Placental epithelial cell (primary cell): Measurements from ENCODE around the genes SCYGR4 and SP140.

- CAGE, long polyA plus RNA = no peak
Observed at GRCh38 chr2:226725579-226725810, 74.1 kb downstream of the IRS1 start.

- CAGE, long polyA plus RNA = no peak
Observed at GRCh38 chr2:226732849-226733872, 66.5 kb downstream of the IRS1 start.

GRCh38 chr2:226767565-226768040 is 32.0 kb downstream of the IRS1 start:
- CAGE, long polyA plus RNA = no peak

DNA sequence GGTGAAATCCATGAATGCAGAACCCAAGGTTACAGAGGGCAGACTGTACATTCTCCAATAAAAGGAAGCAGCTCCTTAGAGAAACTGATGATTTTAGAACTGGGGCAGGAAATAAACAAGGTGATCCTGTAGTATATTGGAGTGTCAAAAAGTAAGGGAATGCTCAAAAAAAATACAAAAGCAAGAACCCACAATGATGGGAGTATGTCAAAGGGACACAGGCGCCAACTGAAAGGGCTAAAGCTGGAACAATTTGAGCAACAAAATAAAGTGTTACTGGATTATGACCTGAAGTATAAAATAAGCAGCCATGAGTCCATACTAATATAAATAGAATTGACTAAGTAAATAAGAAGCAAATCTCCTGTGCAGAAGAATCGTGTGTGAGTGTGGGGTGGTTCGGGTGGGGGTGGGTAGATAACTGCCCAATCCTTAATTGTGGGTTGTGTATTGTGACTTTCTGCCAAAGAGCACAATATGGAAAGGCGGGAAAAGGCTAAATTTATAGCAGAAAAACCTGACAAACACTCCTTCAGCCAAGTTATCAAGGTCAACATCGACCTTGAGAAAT is 23.6 kb downstream of the IRS1 start:
- CAGE, long polyA plus RNA = no peak

- CAGE, long polyA plus RNA = no peak
Observed at GRCh38 chr2:226793722-226793921, 6.0 kb downstream of the IRS1 start.

DNA sequence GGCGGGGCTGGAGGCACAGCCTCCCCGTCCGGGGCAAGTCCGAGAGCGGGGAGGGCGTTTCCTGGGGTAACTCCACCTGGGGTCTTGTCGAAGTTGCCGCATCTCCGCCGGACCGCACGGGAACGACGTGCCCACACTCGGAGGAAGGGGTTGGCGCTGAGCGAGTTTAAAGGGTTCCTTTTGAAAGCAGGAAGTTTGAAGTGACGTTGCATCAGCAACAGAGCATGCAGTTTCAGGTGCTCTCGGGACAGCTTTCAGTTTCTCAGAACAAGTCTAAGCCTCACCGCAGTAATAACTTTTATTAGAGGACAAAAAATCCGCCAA is 345 bp downstream of the RHBDD1 start:
- CAGE, long polyA plus RNA = no peak

GRCh38 chr2:227227901-227228677 is 63.7 kb downstream of the COL4A3 start:
- CAGE, long polyA plus RNA = no peak

DNA sequence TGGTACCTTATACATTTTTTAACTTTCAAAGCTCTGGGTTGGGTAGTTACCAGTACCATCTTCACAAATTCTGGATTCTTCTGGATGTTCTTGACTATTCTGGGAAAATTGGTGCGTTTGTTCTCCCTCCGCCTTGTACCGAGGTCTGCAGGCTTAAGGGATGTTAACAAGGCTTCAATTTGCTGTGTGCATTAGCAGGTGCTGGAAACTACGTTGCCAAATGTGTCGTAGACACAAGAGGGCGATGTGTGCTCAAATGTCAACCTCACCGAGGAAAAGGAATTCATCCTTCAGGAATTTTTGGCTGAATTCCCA is 18.2 kb upstream of the SCYGR1 start:
- CAGE, long polyA plus RNA = no peak

DNA sequence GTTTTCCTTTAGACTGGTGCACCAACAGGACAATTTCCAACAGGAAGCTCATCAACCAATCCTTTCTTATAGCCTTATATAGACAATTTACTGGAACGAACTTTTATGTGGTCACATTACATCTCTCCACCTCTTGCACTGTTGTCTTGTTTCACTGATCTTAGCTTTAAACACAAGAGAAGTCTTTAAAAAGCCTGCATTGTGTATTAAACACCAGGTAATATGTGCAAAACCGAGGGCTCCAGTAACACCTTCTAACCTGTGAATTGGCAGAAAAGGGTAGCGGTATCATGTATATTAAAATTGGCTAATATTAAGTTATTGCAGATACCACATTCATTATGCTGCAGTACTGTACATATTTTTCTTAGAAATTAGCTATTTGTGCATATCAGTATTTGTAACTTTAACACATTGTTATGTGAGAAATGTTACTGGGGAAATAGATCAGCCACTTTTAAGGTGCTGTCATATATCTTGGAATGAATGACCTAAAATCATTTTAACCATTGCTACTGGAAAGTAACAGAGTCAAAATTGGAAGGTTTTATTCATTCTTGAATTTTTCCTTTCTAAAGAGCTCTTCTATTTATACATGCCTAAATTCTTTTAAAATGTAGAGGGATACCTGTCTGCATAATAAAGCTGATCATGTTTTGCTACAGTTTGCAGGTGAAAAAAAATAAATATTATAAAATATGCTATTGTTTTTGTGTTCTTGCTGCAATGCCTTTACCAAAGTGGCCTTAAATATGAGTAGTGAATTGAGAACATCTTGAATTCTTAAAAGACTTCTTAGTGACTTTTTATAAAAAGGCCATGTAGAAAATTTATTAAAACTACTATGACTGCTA is 44.0 kb upstream of the SCYGR2 start:
- CAGE, long polyA plus RNA = no peak

GRCh38 chr2:227617298-227617696 is at the start of gene SCYGR4:
Gene SCYGR4 (plus strand): TSS chr2:227617498.
- CAGE, long polyA plus RNA = no peak

GRCh38 chr2:228466430-228466894 is 285.0 kb upstream of the SPHKAP start:
- CAGE, long polyA plus RNA = no peak

- CAGE, long polyA plus RNA = no peak
Observed at GRCh38 chr2:229067877-229068325, 203.2 kb downstream of the PID1 start.

DNA sequence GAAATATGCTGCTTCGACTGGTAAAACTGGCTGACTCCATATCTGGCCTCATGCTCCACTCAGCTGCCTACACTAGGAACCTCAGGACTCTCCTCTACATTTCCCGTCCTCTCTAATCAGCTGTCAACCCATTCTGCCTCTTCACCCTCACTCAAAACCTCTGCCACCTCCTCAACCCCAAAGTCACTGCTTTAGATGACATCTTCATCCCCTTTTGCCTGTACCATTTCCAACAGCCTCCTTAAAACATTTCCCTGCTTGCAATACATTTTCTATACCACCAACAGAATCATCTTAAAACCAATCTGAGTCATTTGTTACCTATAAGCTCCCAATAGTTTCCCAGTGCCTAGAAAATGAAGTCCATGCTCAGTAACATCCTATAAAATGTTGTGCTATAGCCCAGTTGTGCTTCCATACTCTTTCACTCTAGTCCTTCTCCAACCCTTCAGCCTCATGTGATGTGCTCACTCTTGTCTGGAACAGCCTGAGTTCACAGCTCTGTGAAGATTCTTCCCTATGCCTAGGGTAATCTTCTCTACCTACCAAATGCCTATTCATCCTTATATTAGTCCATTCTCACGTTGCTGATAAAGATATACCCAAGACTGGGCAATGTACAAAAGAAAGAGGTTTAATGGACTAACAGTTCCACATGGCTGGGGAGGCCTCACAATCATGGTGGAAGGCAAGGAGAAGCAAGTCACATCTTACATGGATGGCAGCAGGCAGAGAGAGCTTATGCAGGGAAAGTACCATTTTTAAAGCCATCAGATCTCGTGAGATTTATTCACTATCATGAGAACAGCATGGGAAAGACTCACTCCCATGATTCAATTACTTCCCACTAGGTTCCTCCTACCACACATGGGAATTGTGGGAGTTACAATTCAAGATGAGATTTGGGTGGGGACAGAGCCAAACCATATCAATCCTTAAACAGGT is 28.4 kb downstream of the PID1 start:
- CAGE, long polyA plus RNA = no peak

GRCh38 chr2:229266025-229266688 is 4.9 kb downstream of the PID1 start:
- CAGE, long polyA plus RNA = no peak

DNA sequence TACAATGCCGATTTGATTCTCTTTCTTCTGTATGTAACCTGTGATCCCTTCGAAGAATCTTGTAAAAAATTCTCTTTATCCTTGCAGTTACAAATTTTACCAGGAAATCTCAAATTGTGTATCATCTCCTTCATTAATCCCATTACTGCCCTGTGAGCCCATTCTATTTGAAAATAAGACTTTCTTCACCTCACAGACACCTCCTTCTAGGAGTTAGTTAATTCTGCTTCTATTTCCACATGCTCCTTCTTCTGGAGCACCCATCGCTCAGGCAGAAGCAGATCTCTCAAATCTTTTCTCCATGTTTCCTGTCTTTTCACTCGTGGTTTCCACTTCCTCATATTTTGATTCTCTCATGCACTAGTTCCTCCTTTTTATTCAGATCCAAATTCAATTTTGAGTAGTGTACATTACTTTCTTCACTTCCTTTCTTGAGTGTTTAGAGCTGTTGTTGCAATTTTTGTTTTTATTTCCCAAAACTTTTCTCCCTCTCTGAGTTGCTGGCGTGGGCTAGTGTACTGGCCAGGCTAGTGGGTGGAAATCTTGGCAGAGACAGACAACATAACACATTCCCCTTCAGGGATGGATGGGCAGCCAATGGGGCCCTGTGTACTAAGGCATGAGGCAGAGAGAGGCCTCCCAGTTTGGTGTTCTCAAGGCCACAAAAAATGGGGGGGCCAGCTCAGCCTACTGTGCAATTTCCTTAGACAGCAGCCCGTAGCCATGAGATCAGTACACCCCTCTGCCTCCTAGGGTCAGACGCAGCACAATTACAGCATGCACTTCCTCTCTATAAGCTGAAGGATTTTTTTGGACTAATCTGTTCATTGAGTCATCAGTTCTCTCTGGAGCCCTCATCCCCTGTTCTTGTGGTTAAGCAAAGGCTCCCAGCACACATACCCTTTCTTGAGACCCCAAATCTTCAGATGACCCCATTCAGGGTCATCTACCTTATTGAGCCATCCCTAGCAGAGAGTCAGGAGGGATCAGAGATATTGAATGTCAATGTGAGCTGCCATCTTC is 145.1 kb upstream of the PID1 start:
- CAGE, long polyA plus RNA = no peak

GRCh38 chr2:229980692-229981356 is 58.5 kb downstream of the FBXO36 start:
- CAGE, long polyA plus RNA = no peak

GRCh38 chr2:230225371-230226257 is at the start of gene SP140:
Gene SP140 (plus strand): TSS chr2:230225736.
- CAGE, long polyA plus RNA = no peak

DNA sequence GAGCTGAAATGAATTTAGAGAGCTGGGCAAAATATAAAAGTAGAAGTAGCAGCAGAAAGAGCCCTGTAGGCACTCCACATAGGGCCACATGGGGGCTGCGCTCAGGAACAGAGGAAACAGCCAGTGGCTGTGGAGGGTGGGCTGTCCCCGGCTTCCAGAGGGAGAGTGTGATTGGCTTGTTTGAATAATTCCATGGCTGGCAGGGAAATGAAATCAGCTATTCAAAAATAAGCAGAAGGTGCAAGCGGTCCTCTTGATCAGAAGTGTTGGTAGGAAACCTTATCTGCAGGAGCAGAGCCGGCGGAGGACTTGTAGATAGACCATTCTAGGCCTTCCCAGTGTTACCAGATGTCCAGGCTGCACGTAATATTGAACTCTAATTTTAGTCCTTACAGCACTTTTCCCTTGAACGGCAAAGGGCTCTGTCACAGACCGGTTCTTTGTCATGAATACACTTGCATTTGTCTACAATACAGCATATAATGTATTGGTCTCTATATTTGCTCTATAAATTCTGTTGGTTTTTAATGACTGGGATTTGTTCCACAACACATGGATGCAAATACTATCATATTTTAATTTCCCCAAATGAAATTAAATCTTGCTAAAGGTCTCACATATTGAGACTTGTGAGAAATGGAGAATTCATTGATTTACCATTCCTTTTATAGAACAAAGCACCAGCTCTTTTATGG is 17.2 kb upstream of the SP100 start:
- CAGE, long polyA plus RNA = no peak

DNA sequence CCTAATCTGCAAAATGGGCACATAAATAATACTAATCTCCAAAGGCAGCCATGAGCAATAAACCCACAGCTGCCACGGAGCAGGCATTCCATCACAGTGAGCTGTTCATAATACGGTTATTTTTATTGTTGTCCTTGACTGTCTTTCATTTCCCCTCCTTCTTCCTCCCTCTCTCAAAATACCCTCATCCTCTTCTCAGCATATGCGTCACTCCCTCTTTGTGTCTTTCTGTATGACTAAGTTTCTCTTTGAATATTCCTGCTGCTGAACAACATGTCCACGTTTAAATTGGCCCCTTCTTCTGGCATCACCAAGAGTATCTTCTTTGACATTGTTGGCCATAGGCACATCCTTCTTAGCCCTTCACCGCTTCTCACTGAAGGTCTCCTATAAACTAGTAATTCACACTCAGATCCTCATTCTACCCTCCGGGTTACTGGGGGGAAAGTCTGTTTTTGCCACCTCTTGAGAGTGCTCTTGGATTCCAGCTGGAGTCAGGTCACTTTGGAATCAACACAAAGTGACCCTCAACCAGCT is 129.6 kb upstream of the CAB39 start:
- CAGE, long polyA plus RNA = no peak

DNA sequence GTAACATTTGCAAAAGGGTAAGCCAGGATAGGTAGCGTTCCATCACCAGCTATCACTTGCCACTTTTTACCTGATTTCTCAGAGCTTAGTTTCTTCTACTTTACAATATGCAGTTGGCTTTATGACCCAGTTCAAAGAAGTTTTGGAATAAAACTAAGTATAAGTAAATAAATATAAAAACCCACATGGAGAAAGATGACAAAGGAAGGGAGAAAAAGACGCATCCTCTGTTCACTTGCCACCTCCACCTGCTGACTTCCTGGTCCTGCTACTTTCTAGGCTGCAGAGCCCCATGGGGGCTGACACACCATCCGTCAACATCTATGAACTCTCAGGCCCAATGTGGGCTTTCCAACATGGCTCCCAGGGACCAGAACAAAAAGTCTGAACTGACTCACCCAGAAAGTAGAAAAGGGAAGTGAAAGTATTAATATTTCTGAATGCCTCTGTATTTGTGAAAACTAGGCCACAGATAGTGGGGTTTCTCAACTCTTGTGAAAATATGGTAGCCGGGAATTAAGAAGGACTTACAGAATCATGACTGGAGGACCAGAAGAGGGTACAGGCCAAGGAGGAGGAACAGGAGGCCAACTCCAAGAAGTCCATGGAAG is 123.2 kb upstream of the CAB39 start:
- CAGE, long polyA plus RNA = no peak